Myometrial cell (primary cell): ENCODE data around the genes CCDC9B and KNL1.

- RAMPAGE, long total RNA: no peak
Observed at GRCh38 chr15:39358306-39359102, 222.4 kb upstream of the THBS1 start.

DNA sequence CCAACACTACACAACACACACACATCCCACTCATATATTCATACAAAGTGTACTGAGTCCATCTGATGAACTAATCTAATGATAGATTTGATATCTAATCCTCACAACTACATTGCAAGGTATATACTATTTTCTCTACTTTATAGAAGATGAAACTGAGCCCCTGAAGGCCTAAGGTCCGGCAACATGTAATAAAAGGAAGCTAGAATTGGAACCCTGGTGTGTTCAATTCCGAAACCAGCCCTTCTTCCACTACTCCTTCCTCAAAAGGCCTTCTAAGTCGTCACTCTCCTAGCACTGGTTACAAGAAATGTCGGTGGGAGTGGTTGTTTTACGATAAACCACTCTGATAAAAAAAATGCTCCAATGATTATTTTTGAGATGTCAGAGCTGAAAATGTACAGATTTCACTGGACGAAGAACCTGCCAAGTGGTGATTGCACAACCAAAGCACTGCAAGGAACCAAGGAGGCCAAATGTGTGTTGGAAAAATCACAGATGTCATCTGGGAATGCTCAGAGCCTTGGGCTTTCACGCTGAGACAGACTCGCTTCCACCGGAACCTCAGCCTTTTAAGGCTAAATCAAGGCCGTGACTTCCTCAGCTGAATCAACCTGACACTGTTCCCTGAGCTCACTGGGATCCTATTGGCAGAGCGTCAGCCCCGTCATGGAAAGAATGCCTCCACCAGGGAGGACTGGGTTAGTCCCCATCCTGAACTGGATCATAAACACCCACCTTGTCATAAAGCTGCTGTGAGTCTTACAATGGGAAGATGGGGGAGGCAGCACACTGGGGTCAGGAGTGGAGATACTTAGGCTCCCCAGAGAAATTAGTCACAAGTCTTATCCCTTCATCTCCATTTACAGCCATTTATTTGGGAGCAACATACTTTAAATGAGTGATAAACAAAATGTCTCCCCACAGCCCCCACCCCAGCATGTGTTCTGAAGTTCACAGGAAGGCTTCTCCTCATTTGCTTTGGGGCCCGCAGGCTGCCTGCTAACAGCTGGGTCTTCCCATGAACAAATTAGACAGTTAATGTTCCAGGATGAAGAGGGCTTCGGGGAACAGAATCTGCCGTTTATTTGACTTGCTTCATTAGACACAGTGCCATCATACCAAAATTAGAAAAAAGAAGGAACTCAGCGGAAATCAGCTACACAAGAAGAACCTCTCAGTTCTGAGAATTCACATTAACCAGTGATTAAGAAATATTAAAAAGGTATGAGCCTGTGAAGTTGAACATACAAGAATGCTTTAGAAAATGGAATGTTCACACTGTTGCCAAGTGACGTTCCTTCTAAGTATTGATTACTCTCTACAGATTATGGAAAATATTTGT lies 107.9 kb upstream of the THBS1 start:
- RAMPAGE, long total RNA: no peak

- RAMPAGE, long total RNA: no peak
Observed at GRCh38 chr15:39581643-39582124, 805 bp downstream of the THBS1 start.

- RAMPAGE, long total RNA: no peak
Observed at GRCh38 chr15:39593993-39594826, 13.3 kb downstream of the THBS1 start.

DNA sequence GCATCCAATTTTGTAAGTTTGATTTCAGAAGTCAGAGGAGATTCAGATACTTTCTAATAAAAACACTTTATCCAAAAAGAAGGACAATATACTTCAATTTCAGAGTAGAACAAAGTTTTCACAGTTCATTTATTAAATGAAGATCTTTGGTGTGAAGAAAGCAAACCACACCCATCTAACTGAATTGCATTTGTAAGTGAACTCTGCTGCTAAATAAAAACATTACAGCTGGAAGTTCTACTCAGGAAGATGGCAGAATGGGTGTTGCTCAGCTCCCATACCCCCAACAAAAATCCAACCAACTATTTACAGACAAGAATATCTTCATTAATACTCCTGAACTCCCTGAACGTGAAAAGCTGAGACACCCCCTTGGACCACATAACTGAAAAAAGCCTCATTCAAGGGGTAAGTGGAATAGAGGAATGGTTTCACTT lies 27.6 kb downstream of the THBS1 start:
- RAMPAGE, long total RNA: no peak

DNA sequence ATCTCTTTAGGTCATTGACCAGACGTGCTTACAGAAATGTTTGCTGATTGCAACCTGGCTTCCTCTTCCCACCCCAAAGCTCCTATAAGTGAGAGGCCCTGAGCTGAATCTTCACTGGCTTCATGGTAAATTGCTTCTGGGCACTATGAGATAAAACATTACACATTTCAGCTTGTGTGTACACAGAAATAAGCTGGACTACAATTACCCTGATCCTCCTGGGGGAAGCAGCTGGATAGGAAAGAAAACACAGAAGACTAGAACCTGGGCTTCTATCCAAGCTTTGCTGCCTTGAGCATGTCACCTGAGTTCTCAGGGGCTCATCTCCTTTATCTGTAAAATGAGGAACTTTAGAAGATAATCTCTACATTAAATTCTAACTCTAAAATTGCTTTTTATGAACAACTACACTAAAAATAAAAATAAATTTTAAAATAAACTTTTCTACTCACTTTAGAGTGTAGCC lies 40.3 kb downstream of the THBS1 start:
- RAMPAGE, long total RNA: no peak

DNA sequence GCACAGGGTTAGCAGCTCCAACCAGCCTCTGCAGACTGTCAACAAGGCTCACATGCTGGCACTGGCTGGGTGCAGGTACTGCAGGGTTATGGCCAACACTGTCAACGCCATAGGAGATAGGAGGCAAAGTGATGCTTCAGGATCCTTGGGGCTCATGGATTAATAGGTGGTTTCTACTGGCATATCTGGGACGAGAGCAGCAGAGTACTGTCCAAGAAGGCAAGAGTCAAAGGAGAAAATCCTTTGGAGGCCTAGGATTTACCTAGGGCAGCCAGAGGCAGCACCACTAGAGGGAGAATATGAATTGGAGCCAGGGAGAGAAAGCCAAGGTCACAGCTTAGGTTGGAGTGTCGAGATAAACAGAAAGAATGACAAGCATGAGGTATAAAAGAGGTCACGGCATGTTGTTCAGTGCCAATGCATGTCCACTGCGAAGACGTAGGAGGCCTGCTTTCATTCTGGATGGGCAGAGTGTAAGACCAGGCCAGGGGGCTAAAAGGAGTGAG lies 47.1 kb downstream of the THBS1 start:
- RAMPAGE, long total RNA: no peak

- RAMPAGE, long total RNA: no peak
Observed at GRCh38 chr15:39735418-39735753, 47.3 kb downstream of the FSIP1 start.

GRCh38 chr15:40002278-40002986 lies 36.5 kb downstream of the SRP14 start:
- RAMPAGE, long total RNA: no peak

DNA sequence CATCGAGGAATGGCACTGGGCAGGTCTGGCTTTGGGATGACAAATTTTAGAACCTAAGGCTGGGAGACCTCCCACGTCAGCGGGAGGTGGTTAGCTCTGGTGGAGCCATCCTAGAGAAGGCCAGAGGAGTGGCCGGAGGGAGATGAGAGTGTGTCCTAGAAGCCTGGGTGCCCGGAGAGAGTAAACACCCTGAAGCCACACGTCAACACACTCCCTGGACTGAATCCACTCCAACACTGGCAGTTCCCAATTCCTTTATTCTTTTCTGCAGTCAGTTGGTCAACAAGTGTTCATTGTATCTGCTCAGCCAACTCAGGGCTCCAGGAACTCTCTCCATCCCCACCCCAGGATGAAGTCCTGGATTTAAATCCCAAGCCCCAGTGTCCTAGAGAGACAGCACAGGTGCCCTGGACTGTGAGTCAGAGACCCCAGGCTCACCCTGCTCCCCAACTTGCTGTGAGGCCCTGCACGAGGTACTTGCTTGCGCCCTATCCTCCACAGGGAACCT lies 5.5 kb upstream of the SRP14 start:
- RAMPAGE, long total RNA: no peak

DNA sequence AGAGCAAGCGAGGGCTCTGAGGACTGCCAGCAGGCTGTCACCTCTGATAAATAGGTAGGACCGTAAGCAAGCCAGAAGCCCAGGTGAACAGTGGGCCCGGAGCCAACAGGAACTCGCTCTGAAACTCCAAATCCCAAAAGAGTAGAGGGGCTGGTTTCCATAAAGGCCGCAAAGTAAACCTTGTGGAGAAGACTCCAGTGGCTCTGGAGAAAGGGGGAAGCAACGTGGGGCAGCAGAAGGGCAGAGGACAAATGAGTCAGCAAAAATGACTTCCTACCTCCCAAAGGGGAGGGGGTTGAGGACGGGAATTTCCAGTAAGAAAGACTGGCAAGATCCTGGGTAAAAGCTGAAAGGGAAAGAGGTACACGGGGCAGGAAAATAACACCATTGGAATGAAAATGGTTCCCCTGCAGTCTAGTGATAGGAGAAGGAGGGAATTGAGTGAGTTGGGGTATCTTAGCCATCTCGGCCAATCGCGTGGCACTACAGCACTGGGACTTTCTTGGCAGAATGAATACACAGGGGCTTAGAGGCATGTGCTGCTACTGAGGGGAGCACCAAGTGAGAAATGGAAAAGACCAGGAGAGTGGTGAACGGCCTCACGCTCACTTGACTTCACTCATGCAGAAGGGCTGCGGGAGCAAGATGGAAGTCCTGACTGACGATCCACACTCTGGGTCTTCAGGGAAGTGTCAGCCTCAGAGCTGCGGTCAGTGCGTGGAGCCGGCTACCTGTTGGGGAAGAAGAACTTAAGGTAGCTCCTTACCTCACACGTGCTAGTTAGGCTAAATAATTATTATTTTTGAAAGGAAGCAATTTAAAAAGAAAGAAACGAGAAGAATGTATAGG lies 33.2 kb downstream of the BMF start:
- RAMPAGE, long total RNA: no peak

GRCh38 chr15:40080768-40081401 lies 27.8 kb downstream of the BMF start:
- RAMPAGE, long total RNA: no peak

DNA sequence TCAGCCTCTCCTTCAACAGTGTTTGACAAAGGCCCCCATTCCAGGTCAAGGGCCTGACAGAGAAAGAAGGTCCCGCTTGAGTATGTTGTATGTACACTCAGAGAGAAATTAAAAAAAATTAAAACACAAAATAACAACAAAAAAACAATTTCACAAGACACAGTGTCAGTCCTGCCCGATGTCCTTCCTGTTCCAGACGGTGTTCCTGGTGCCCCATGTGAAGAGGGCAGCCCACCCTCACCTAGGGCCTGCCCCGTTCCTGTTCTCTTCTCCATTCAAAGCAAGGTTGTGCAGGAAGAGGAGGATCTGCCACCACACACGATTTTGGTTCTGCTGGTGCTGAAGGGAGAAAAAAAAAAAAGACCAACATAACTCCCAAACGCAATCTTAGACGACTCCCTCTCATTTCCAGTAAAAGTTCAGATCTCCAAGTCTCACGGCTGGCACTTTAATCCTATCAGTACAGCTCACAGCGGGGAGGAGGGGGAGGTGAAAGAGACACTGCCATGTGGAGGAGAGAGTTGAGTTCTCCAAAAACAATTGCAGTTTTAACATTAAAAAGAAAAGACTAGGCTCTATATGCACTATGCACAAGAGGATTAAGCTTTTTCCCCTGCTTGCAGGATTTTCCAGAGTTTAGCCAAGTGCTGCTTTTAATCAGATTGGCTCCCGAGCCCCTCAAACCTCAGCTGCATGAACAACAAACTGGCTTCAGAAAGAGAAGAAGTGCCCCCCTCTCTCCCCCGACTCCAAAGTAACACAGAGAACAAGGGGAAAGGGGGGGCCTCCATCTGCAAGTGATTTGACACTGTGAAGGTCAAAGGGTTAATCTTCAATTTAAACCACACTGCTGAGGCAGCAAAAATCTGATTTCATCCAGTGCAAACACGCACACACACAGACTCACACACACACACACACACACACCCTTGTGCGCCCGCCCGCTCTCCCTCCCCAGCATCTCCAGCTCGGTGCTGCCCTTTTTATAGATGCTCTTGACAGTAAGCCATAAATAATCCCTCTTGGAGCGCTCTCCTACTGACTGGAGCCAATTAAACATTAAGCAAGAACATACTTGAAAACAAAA lies 16.8 kb downstream of the BMF start:
- RAMPAGE, long total RNA: no peak

- RAMPAGE, long total RNA: no peak
Observed at GRCh38 chr15:40092637-40093310, 15.9 kb downstream of the BMF start.

- RAMPAGE, long total RNA: no peak
Observed at GRCh38 chr15:40105937-40106463, 2.7 kb downstream of the BMF start.

- RAMPAGE, long total RNA: no peak
Observed at GRCh38 chr15:40324064-40325025, 853 bp downstream of the INAFM2 start.

GRCh38 chr15:40340524-40341172 lies at the start of gene CCDC9B:
TSS of gene CCDC9B (minus strand) at chr15:40340939.
- RAMPAGE, long total RNA: start-site peak on the minus strand at chr15:40340917-40340941, 30 and 47 reads in 2 replicates

DNA sequence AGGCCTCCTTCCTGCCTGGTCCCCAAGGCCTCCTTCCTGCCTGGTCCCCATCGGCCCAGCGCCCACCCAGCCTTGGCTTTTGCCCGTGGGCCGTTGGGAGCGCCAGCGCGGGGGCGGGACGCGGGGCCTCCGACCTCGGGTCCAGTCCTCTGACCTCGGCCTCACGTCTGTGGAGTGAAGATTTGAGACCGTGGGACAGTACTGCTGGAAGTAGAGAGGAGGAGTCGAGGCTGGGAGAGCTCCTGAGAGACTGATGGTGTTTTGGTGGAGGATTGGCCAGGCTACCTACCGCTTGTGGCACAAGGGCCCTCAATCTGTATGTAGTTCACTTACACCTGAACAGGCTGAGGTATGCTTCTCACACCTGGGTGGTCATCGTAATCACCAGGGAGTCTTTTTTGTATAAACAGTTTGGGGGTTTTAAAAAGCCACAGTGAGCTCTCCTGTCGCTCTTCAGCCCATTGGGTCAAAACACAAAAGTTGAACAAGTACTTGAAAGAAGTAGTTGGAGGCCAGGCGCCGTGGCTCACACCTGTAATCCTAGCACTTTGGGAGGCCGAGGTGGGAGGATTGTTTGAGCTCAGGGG lies 500 bp downstream of the IVD start:
- RAMPAGE, long total RNA: no peak

GRCh38 chr15:40442098-40442670 lies 1.4 kb downstream of the BAHD1 start:
- RAMPAGE, long total RNA: no peak

- RAMPAGE, long total RNA: start-site peak on the plus strand at chr15:40594245-40594278, 151 and 145 reads in 2 replicates
Observed at GRCh38 chr15:40593611-40595017, at the start of gene KNL1. TSS of gene KNL1 (plus strand) at chr15:40594249.